Colon Carcinoma Metastatic in the Lung (tissue), 2 donors: ENCODE measurements around the genes MRTFB, BFAR and ABCC6.

GRCh38 chr16:14013453-14014453 lies 57.4 kb upstream of the MRTFB start:
- PRO-cap, 2 experiments, result no peak in any of the 2 experiments

GRCh38 chr16:14070920-14071993 lies at the start of gene MRTFB:
Gene MRTFB (plus strand): TSS chr16:14071319.
- PRO-cap, 2 experiments, result peak in 2 of 2 experiments; most common plus-strand start chr16:14071322 (in 2); most common minus-strand start chr16:14071025 (in 1)

DNA sequence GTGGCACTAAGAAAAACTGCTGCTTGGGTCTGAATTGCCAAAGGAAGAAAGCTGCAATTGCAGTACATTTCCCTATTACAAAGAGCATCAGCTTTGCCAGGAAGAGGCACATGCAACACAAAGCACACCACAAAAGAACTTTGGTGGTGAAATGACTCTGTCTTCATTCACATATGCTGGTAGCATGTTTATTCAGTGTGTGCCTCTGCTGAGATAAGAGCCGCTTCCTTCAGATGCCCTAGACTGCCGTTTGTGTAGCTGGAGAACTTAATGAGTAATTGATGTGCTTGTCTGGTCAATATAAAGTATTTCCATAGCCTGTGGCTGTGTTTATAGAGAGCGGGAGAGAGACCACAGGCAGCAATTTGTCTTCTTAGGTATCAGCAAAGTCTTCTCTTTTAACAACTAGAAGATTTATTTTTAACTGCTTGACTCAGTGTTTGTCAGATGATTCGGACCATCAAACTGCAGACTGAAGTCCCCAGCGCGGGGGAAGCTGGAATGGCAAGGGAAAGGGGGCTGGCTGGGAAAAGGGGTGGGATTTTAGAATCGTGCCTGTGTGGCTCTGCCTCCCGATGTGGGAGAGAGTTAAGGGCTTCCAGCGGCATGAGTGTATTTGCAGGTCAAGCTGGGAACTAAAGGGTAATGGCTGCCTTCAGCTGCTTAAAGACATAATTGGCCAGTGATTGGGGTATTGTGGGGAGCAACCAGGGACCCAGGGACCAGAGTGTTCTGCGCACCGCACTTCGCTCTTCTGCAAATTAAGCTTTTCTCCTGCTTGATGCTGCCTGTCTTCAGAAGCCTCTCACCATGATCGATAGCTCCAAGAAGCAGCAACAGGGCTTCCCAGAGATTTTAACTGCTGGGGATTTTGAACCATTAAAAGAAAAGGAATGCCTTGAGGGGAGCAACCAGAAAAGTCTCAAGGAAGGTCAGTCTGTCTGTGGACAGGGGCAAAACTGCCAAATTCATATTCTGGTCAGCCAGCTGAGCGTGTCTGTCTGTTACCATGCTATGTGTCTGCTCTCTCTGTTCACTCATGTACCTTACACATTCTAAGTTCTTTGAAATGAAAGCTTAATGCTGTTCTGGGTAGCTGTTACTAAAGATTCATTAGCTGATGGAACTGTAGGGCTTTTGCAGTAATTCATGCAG lies 115.4 kb downstream of the MRTFB start:
- PRO-cap, 2 experiments, result peak in 1 of 2 experiments; most common plus-strand start position 585 of the sequence (in 1); most common minus-strand start position 474 of the sequence (in 1)

- PRO-cap, 2 experiments, result no peak in any of the 2 experiments
Measured at GRCh38 chr16:14510942-14511699, 118.9 kb downstream of the PARN start.

- PRO-cap, 2 experiments, result no peak in any of the 2 experiments
Measured at GRCh38 chr16:14560417-14560805, 69.6 kb downstream of the PARN start.

GRCh38 chr16:14632513-14633161 lies at the start of gene BFAR:
Gene BFAR (plus strand): TSS chr16:14632951.
- PRO-cap, 2 experiments, result peak in 2 of 2 experiments; most common plus-strand start chr16:14632850 (in 1); most common minus-strand start chr16:14632728 (in 2)

GRCh38 chr16:14633162-14633646 lies 453 bp downstream of the BFAR start:
- PRO-cap, 2 experiments, result peak in 2 of 2 experiments; most common minus-strand start chr16:14633288 (in 2)

DNA sequence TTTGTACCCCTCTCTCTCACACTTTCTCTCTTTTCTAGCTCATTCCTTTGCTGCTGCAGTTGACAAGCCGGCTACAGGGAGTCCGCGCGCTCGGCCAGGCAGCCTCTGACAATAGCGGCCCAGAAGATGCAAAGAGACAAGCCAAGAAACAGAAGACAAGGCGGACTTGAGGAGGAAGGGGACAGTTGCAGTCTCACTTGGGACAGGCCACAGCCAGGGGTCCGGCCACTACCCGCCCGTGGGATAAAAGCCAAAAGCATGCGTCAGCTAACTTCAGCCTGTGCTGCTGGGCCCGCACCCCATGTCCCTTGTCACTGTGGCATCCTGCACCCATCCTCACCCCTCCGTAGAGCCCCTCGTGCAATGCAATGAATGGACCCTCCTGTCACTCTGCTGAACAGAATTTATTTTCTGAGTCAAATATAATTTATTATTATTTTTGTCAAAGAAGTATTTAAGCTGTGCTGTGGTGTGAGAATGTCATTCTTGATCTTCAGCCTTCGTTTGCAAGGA lies 41.7 kb upstream of the NPIPA1 start:
- PRO-cap, 2 experiments, result no peak in any of the 2 experiments

DNA sequence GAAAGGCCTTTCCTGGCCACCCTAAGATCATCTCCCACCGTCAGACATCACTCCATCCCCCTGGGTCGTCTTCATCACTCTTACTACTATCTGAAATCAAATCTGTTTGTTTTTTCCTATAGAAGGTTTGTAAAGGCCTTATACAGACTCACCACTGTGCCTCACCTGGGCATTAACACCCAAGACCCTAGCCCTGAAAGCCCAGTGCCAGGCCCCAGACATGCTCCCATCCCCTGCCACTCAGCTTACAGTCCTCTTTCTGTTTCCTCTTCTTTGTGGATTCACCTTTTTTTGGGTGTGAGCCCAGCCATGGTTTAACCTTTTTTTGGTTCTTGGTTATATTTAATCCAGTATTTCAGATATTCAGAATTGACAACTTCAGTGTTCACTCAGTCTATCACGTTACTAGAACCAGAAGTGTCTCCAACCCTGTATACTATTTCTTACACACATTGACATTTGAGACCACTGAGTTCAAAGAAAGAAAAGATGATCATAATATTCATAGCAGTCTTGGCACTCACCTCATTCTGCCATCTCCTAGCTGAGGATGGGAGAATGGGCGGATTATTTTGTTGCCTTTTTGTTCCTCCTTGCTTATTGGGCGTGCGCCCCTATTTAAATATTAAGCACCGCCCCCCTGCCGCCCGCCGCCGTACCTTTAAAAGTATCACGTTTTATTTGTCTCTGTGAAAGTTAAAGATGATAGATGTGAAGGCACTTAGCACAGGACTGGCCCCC lies 30.9 kb downstream of the NTAN1 start:
- PRO-cap, 2 experiments, result no peak in any of the 2 experiments

DNA sequence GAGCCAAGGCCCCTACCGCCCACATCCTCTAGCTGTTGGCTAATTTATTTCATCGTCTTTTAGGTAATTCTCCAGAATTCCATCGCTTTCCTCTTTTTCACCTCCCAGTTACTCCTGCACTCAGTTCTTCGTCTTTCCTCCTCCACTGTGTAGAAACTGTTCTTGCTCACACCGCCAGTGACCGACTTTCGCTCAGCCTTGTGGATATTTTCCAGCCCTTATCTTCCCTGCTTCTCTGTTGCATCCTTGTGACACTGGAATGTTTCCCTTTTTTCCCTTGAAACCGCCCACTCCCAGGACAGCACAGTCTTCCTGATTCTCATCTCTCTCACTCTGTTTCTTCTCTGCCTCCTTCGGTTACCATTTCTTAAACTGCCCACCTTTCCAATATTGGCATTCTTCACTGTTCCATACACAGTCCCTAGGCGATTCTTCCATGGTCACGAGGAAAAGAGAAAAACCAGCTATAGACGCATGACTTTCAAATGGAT lies 10.5 kb downstream of the NDE1 start:
- PRO-cap, 2 experiments, result no peak in any of the 2 experiments

- PRO-cap, 2 experiments, result no peak in any of the 2 experiments
Measured at GRCh38 chr16:15703884-15704195, 53.8 kb downstream of the NDE1 start.

GRCh38 chr16:15732628-15733111 lies 82.6 kb downstream of the NDE1 start:
- PRO-cap, 2 experiments, result no peak in any of the 2 experiments

GRCh38 chr16:15810512-15810891 lies 46.3 kb downstream of the MYH11 start:
- PRO-cap, 2 experiments, result no peak in any of the 2 experiments

DNA sequence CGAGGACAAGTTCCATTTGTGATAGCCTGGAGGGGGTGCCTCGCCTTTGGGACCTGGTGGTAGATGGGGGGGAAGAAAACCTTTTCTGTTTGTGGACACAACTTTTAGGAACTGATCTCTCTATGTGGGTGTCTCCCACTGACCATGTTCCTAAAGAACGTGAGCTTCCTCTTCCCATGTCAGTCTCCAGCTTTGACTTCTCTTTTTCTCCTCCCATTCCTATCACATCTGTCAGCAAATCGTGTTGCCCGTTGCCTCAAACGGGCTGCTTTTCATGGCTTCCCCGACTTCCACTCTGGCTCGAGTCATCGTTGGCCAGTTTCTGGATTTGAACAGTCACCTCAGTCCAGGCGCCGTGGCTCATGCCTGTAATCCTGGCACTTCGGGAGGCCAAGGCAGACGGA lies 5.3 kb downstream of the ABCC1 start:
- PRO-cap, 2 experiments, result no peak in any of the 2 experiments

DNA sequence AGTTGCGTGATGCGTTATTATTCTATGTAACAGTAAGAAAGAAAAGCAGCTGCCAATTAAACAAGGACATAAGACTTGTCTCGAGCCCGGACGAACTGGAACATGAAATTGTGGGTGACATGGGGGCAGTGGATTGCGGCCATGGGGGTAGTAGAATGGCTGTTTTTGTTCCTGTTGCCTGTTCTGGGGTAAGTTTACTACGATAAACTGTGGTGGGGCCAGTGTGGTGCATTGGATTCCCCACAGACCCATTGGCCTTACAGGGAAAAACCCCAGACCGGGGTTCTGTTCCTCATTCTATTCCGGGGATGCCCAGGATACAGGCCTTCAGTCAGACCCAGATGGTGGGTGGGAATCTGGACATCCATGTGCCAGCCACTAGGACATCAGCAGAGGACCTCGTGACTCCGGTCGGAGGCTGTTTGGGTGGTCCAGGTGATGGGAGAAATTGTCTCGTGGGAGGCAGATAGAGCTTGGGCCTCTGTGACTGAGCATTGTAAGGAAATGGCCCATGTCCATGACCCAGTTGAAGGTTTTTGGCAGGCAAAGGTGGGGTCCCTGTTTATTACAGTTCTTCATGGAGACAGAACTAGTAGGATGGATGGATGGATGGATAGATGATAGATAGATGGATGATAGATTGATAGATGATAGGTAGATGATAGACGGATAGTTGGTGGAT lies 88.2 kb downstream of the ABCC1 start:
- PRO-cap, 2 experiments, result no peak in any of the 2 experiments

DNA sequence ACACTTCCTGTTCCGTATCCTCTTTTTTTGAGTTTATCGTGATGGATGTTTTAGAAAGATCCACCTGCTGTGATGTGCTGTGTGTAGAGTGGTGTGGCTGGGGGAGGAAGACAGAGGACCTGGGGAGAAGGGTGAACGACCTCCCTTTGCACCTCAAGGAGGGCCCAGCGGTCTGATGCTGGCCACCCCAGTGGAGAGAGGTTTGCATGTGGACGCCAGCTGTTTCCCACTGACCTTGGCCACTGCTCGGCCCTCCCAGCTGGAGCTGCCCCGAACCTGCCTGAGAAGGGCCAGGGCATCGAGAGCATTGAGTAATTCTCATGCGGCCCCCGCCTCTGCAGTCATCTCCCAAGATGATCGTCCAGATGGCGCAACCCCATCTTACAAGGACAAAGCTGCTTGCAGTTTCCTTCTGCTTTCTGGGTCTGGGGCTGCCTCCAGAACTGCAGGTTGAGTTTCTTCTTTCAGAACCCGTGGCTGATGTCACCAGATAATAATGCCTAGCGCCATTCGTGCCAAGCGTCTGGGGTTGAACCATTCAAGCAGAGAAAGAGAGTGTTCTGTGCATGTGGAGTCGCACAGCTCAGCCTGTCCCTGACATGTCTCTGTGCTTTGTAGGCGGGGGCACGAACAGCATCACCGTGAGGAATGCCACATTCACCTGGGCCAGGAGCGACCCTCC lies 126.4 kb downstream of the ABCC1 start:
- PRO-cap, 2 experiments, result no peak in any of the 2 experiments

DNA sequence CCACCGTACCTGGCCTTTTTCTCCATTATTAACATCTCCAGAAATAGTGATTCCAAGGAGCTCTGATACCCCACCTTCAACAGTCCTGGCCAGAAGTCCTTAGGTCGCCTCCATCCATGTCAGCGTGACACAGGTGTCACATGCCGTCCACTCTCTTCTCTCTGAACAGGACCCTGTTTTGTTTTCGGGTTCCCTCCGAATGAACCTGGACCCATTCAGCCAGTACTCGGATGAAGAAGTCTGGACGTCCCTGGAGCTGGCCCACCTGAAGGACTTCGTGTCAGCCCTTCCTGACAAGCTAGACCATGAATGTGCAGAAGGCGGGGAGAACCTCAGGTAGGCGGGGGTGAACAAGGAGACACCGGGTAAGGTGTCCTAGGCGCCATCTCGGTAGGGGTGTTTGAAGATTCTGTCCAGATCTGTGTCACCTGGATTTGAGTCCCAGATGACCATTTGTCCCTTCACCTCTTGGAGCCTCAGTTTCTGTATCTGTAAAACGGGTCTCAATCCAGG lies 86.9 kb downstream of the ABCC6 start:
- PRO-cap, 2 experiments, result no peak in any of the 2 experiments

- PRO-cap, 2 experiments, result no peak in any of the 2 experiments
Measured at GRCh38 chr16:16149714-16150781, 73.2 kb downstream of the ABCC6 start.

GRCh38 chr16:16223387-16223754 lies at the start of gene ABCC6:
Gene ABCC6 (minus strand): TSS chr16:16223494.
- PRO-cap, 2 experiments, result no peak in any of the 2 experiments

- PRO-cap, 2 experiments, result no peak in any of the 2 experiments
Measured at GRCh38 chr16:16499242-16499839, 120.4 kb downstream of the NPIPA7 start.